Measurements from ENCODE around the genes MPG and HBQ1.

DNA sequence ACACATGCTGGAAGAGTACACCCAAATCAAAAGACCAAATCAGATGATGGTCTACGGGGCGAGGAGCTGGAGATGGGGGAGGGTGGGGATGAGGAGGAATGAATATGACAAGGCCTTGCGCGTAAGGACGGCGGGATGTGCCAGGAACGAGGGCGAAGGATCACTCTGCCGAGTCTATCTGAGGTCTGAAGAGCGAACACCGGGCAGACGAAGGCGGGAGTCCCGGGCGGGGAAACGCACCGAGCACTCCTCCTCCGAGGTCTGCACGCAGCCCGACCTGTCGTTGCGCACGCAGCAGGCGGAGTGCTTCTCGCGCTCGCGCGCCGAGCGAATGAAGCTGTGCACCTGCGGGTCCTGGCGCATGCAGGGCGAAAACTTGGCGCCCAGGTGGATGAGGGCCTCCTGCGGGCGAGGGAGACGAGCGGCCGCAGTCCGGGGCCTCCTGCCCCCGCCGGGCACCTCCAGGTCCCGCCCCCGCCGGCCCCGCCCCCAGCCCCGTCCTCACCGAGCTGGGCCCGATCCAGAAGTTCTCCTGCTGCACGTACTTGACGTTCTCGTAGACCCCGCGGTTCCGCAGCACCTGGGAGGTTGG is 7.3 kb downstream of the SNRNP25 start:
- PRO-cap, result no peak

DNA sequence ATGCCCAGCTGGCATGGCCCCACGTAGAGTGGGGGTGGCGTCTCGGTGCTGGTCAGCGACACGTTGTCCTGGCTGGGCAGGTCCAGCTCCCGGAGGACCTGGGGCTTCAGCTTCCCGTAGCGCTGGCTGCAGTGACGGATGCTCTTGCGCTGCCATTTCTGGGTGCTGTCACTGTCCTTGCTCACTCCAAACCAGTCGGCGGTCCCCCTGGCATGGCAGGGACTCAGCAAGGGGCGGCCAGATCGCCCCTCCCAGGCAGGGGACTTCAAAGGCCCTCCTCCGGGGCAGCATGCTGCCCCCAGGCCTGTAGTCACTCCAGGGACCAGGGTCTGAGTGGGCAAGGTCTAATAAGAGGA is 8.9 kb downstream of the RHBDF1 start:
- PRO-cap, result no peak

GRCh38 chr16:64605-65077 is 7.8 kb downstream of the RHBDF1 start:
- PRO-cap, result no peak

DNA sequence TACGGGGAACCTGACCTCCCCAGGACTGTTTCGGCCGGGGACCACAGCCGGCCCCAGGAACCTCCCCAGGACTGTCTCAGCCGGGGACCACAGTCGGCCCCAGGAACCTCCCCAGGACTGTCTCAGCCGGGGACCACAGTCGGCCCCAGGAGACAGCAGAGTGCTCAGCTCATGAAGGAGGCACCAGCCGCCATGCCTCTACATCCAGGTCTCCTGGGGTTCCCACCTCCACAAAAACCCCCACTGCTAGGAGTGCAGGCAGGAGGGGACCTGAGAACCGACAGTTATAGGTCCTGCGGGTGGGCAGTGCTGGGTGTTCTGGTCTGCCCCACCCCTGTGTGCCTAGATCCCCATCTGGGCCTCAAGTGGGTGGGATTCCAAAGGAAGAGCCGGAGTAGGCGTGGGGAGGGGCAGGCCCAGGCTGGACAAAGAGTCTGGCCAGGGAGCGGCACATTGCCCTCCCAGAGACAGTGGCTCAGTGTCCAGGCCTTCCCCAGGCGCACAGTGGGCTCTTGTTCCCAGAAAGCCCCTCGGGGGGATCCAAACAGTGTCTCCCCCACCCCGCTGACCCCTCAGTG is 4.4 kb downstream of the RHBDF1 start:
- PRO-cap, result no peak

DNA sequence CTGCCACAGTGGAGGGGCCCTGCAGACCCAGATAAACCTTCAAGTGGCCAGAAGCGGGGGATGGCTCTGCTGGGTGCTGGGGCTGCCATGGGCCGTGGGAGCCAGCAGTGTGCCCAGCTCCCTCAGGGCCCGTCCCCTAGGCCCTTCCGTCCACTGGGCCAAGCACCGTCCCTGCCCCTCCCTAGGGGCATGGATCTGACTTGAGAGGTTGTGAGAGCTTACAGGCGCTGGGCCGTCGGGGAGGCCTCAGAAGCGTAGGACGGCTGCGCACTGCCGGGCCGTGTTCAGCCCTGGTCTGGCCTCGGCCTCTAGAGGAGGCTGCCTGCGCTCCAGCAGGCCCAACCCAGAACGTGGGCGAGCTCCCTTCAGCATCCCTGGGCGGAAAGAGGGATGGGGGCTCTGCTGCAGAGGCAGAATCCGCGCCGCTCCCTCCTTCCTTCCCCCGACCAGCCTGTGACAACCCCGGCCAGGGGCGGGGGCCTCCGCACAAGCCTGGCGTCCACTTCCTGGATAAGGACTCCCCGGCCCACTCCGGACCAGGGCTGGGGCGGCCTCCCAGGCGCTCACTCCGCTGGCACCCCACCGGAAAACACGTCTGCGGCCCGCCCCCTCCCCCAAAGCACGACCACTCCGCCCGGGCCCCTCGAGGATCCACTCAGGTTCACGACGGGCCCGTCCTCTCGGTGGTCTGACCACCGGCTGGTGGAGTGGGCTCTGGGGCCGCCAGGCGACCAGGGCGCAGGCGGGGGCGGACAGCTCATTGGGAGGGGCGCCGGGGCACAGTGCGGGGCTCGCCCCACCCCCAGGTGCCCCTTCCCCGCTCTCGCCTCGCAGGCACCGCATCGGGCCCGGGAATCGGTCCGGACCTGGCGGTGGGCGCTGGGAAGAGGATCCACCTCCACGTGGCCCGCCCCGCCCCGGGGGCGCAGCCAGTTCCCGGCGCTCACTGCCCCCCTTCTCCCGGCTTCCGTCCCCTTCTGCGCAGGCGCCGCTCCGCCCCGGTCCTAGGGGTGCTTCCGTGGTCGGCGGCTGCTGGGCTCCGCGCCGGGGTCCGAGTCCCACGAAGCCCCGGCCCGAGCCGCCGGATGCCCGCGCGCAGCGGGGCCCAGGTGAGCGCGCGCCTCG is at the start of gene MPG:
TSS of gene MPG (plus strand) at position 1,001 of the 1,125 bp plus-strand sequence.
- PRO-cap, result unidirectional peak, plus-strand start at position 249 of the sequence; bidirectional peak, plus-strand start at position 1,007 of the sequence, minus-strand start at position 919 of the sequence

DNA sequence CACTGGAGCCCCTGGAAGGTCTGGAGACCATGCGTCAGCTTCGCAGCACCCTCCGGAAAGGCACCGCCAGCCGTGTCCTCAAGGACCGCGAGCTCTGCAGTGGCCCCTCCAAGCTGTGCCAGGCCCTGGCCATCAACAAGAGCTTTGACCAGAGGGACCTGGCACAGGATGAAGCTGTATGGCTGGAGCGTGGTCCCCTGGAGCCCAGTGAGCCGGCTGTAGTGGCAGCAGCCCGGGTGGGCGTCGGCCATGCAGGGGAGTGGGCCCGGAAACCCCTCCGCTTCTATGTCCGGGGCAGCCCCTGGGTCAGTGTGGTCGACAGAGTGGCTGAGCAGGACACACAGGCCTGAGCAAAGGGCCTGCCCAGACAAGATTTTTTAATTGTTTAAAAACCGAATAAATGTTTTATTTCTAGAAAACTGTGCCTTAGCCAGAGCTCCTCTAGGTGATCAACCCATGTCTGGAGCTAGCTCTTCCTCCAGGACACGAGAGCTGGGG is 7.5 kb downstream of the MPG start:
- PRO-cap, result no peak

- PRO-cap, result no peak
Measured at GRCh38 chr16:180212-180815, at the start of gene HBQ1. Gene HBQ1, plus strand, starts transcription at chr16:180459.

DNA sequence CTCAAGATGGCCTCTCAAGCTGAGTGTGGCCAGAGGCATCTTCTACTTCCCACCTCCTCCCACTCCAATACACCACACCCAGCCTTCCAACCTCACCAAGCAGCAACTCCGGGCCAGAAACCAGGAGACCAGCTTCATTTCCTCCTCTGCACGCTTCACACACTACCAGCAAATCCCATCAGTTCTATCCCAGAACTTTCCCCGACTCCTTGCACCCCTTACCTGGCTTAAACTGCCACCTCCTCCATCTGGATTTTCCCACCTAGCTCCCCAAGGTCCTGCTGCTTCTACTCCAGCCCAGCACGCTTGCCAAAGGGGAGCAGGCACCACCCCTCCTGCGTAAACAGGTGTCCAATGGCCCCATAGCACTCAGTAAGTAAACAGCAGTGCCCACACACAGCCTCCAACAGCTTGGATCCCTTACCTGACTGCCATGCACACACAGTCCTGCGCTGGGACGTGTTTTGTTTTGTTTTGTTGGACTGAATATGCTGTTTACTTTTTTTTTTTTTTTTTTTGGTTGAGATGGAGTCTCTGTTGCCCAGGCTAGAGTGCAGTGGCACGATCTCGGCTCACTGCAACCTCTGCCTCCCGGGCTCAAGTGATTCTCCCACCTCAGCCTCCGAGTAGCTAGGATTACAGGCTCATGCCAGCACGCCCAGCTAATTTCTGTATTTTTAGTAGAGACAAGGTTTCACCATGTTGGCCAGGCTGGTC is 11.9 kb downstream of the HBQ1 start:
- PRO-cap, result no peak

- PRO-cap, result no peak
Measured at GRCh38 chr16:253742-254194, 19.1 kb downstream of the FAM234A start.

- PRO-cap, result no peak
Measured at GRCh38 chr16:396182-396601, 807 bp upstream of the NME4 start.

- PRO-cap, result no peak
Measured at GRCh38 chr16:411172-412309, 9.9 kb downstream of the DECR2 start.

GRCh38 chr16:528678-529806 is 1.5 kb downstream of the CAPN15 start:
- PRO-cap, result no peak

DNA sequence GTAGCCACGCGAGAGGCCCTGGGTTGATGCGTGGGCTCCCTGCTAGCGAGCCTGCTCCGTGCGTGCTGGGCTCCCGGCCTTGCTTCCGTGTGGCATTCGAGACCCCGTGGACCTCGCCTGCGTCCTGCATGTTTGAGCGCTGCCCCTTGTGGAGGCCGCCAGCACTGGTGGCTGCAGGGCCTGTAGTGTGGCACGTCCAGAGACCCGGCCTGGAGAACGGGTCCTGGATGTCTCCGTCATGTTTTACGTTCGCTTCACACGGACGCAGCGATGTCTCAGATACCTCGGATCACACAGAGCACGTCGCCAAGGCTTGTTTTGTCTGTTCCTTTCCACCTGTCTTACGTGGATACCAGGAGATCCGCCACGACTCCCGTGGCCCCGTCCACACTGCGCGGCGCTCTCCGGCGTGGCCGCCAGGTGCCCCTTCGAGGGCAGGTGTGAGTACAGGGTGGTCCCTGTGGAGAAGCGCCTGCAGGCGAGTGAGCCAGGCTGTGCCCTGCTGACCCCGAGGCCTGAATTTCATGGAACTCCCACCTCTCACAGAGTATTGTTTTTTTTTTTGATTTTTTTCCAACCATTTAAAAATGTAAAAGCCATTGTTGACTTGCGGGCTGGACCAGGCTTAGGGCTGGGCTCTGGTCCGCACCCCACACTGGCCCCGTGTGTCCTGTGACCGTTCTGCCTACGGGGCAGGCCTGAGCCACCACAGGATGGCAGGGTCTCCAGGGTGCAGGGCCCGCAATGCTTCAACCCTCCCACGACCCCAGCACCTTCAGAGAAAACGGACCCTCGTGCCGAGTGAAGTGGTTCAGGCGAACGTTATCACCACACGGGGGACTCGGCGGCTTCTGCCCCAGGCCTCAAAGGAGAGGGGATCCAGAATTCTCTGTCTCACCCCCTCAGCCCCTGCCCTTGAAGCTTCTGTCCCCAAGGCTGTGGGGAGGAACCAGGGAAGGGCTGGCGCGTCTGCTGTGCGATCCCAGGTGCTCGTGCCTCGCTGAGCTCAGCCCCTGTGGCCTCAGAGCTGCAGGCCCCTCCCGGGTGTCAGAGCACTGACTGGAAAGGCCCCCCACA is 10.6 kb downstream of the CAPN15 start:
- PRO-cap, result no peak

GRCh38 chr16:538819-539733 is 11.6 kb downstream of the CAPN15 start:
- PRO-cap, result no peak

GRCh38 chr16:559501-559919 is 684 bp upstream of the PRR35 start:
- PRO-cap, result no peak

GRCh38 chr16:598764-599408 is 9.0 kb downstream of the RAB40C start:
- PRO-cap, result no peak

DNA sequence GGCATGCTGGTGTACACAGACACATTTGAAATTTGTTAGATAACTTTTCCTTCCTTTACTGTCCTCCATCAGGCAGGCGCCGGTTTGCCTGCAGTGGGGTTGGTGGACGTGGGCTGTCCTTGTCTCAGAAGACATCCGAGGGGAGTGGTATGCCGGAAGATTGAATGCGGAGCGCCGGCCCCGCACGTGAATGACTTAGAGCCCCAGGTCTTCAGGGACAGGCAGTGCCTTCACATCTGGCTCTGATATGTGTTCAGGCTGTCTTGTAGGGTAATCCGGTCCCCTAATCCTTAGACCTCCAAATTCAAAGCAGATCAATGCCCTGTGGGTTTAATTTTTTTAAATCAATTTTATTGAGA is 13.4 kb downstream of the RAB40C start:
- PRO-cap, result no peak

GRCh38 chr16:626787-627363 is 3.9 kb upstream of the WFIKKN1 start:
- PRO-cap, result no peak

GRCh38 chr16:630160-630881 is 464 bp upstream of the WFIKKN1 start:
- PRO-cap, result no peak

DNA sequence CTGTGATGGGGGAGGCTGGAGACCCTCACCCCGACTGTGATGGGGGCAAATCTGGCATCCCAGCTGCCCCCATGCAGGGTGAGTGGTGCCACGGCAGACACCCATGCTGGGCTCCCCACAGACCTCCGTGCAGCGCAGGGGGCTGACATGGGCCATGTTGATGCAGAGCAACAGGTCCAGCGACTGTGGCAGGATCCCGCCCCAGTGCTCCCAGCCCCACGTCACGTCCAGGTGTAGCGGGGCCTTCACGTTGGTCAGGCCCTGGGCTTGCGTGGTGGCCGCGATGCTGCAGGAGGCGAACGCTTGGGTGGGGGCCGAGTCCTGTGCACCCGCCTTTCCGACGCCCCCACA is 641 bp downstream of the METTL26 start:
- PRO-cap, result no peak

All from pulmonary artery (tissue), 1 donor.